Esophagus squamous epithelium (tissue), 4 donors: ENCODE results near the gene BARHL1.

GRCh38 chr9:131715748-131716453, 24.0 kb downstream of the RAPGEF1 start:
- PRO-cap, result no peak
- RAMPAGE, long total RNA, 4 experiments, result no peak in any of the 4 experiments

DNA sequence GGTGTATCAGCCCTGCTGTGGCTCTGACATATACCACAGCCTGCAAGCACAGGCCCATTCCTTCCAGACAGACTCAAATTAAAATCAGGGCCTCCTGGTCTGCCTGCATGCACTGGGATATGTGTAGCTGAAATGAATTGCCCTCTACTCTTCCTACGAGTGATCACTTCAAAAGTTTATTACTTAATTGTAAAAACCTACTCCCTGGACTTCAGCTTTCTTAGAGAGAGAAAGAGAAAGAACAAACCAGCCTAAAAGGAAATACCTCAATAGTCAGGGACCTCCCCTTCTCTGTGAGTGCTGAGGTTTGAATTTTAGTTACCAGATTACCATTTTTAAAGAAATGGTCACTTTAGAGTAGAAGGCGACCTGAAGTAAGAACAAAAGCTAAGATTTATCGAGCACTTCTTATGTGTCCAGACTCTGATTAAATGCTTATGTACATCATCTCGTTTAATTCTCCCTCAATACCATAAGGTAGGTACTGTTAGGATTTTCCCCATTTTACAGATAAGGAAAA, 11.4 kb downstream of the RAPGEF1 start:
- PRO-cap, result no peak
- RAMPAGE, long total RNA, 4 experiments, result no peak in any of the 4 experiments

DNA sequence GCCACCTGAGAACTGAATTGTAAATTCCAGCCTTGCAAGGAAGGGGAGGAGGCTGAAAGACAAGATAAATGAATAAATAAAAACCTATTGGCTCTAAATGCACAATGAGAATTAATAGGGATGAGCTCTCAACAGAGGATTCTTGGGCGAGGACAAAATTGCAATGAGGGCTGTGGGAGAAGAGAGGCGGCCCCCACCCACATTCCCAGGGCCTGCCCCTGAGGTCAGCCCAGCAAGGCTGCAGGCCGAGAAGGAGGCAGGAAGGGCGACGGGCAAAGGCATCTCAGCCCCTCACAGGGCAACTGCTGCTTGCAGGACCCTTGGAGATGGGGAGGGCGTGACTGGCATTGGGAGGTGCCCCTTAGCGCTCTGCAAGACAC, 8.4 kb downstream of the NTNG2 start:
- PRO-cap, result no peak
- RAMPAGE, long total RNA, 4 experiments, result no peak in any of the 4 experiments

DNA sequence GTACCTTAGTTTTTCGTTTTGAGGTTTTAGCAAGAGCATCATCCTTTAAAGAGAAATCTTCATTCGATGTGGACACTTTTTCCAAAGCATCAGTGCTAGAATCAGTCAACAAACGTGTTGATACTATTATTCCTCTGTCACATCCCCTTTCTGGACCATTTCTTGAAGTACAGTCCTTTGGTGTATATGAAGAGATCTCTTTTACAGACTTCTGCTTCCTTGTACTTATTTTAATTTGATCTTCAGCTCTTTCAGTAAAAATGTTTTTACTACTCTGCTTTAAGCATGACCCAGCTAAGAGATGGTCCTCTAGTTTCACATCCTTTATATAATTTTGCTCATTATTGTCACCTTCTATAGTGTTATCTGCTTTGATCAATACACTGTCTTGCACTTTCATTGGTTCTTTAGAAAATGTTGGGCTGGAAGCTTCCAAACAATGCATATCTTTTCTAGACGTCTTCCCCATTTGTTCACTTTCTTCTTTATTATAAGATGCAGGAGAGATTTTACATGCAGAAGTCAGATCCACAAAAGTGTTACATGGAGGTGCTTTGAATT, 25.5 kb downstream of the SETX start:
- PRO-cap, result no peak
- RAMPAGE, long total RNA, 4 experiments, result no peak in any of the 4 experiments

DNA sequence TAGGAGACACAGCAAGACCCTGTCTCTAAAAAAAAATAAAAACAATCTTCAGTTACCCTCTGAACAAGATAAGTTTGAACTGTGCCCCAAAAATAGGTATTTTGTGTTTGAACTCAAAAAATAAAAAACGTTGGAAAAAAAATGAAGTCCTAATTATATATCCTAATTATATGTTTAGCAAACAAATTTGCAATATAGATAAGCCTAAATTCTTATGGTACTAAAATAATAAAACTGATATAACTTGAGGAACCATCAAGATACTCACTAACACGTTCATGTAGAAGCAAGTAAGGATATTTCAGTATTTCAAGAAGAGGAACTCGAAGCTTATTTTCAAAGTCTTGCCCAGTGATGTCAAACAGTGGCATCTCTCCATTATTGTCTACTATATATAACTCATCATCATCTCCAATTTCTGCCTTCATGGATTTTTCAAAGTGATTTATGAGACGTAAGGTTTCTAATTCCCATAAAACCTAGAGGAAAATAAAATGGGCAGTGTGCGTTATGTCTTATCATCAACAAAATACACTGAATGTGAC, 8.7 kb downstream of the SETX start:
- PRO-cap, result no peak
- RAMPAGE, long total RNA, 4 experiments, result no peak in any of the 4 experiments

DNA sequence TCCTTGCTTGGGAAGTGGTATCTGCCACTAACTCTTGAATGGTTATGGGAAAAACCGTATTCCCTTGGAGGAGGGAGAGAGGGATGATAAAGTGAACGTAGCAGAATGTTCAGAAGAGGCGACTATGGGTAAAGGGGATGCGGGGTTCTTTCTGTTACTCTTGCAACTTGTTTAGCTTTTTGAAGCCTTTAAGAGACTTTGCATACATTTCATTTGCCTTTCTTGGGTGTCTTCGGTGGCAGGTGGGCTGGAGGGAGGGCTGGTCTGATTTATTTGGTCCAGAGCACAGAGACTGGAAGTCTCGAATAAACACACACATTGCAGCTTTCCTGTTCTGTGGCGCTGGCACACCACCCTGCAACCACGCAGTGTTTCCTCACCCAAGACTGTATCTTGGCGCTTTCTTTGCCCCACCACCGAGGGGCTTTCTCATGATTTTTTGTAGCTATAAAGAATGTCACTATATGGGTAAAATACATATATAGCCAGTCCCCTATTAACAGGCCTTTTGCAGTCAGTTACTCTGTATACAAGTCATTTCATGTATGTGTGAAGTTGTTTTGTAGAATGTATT, 23.1 kb downstream of the TTF1 start:
- PRO-cap, result no peak
- RAMPAGE, long total RNA, 4 experiments, result no peak in any of the 4 experiments

DNA sequence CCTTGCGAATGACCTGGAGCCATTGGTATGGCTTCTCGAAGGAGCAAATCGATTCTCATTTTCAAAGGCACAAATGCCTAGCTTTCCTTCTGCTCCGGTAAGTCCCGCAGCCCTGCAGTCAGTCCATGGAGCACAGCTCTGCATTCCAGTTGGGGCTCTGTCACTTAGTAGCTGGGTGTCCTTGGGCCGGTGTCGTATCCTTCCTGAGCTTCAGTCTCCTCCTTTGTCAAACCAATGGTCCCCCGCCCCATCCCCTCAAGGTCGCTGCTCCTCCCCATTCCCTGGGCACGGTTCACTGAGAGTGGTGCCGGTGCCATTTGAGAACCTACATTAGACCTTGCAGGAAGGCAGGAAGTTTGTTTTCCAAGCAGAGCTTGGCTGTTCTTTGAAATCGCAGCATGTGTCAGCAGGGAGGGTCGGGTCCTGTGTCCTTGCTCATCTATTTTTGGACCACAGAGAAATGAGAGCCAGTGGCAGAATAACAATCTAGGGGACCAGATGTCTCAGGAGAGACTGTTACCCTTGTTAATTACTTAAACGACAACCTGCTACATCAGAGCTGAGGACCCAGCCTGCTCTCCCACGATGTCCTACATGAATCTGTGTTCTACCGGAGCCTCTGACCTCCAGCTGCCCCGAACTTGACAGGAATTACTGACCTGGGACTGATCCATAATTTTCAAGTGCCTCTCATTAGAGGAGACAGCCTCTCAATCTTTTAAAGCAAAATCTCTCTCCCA, 21.7 kb upstream of the BARHL1 start:
- PRO-cap, result no peak
- RAMPAGE, long total RNA, 4 experiments, result no peak in any of the 4 experiments

GRCh38 chr9:132582338-132582766, at the start of gene BARHL1:
BARHL1 (plus strand) TSS chr9:132582606.
- PRO-cap, result no peak
- RAMPAGE, long total RNA, 4 experiments, result no peak in any of the 4 experiments

GRCh38 chr9:132679289-132679742, 9.1 kb downstream of the GTF3C4 start:
- PRO-cap, result no peak
- RAMPAGE, long total RNA, 4 experiments, result no peak in any of the 4 experiments

DNA sequence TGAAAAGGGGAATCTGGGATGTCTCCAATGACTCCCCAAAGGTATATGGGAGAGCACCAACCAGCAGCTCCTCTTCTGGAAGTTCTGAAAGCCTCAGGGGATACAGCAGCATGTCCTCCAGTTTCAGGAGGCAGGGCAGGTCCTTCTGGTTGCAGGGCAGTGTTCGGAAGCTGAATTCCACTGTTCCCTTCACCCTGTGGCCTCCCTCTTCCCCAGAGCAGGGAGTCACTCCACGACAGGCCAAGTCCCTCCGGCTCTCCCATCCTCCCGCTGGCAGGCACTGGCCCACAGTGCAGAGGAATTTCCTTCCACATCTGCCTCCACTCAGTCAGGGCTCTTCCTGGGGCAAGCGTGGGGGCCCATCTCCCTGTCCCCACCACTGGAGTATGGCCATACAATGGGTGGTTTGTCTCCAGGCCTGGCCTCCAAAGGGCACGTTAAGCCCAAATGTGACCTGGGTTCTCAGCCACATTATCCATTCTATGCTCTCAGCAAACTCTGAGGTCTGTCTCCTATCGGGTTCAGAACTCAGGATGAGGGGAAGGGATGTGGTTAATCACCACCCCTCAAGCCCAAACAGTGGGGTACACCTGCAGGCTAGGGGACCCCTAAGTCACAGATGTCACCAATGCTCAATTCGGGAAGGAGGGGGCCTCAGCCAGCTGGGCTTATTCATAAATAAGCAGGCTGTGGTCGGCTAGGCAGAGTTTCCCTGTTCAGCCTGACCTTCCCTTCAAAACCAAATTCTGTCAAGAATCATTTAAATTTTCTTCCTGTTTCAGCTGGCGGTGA, 68.7 kb downstream of the AK8 start:
- PRO-cap, result no peak
- RAMPAGE, long total RNA, 4 experiments, result no peak in any of the 4 experiments

GRCh38 chr9:132871093-132871910, 6.8 kb downstream of the AK8 start:
- PRO-cap, result no peak
- RAMPAGE, long total RNA, 4 experiments, result no peak in any of the 4 experiments

GRCh38 chr9:132946503-132947168, 2.2 kb upstream of the TSC1 start:
- PRO-cap, result no peak
- RAMPAGE, long total RNA, 4 experiments, result no peak in any of the 4 experiments

DNA sequence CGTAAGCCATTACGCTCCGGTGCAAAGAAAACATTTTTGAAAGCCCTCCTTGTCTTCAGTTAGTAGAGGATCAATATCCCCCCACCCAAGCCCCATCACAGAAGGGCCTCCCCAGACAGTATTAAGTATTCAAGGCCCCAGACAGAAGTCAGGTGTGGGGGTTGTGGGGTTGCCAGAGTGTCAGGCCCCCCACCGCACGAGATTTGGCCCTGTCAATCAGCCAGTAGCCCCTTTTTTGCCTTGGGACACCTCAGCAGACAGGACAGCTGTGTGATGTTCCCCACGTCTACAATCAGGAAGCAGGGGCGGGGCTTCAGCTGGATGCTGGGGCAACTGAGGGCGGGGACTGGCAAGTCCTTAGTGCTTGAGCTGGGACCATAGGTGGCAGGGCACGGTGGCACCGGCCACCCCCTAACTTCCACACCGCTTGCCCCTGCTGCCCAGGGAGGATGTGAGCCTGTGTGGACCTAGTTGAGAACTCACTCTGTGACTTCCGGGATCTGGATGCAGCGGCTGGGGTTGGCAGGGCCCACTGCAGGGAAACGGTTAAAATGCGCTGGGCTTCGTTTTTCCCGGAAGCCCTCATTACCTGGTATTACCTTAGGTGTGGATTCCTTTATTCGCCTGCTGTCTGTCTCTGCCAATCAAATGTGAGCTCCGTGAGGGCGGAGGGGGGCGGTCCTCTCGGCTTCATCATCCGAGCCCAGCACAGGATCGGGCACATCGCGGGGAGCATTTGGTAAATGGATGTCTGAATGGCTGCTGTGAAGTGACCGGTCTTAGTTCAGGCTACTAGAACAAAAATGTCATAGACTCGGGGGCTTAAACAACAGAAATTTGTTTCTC, 7.6 kb upstream of the GTF3C5 start:
- PRO-cap, result no peak
- RAMPAGE, long total RNA, 4 experiments, result no peak in any of the 4 experiments

- PRO-cap, result no peak
- RAMPAGE, long total RNA, 4 experiments, result no peak in any of the 4 experiments
These were observed 6.9 kb upstream of the CEL start for GRCh38 chr9:133054586-133055512.

DNA sequence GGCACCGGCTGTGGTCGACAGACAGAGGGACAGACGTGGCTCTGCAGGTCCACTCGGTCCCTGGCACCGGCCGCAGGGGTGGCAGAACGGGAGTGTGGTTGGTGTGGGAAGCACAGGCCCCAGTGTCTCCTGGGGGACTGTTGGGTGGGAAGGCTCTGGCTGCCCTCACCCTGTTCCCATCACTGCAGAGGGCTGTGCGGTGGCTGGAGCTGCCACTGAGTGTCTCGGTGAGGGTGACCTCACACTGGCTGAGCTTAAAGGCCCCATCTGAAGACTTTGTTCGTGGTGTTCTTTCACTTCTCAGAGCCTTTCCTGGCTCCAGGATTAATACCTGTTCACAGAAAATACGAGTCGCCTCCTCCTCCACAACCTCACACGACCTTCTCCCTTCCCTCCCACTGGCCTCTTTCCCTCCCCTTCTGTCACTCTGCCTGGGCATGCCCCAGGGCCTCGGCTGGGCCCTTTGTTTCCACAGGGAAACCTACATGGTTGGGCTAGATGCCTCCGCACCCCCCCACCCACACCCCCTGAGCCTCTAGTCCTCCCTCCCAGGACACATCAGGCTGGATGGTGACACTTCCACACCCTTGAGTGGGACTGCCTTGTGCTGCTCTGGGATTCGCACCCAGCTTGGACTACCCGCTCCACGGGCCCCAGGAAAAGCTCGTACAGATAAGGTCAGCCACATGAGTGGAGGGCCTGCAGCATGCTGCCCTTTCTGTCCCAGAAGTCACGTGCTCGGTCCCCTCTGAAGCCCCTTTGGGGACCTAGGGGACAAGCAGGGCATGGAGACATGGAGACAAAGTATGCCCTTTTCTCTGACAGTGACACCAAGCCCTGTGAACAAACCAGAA, 660 bp upstream of the CEL start:
- PRO-cap, result bidirectional peak, plus-strand start at position 556 of the sequence, minus-strand start at position 383 of the sequence
- RAMPAGE, long total RNA, 4 experiments, result start-site peak on the plus strand in 2 of 4 experiments, centred at positions 592 to 611 of the sequence, 16 to 21 reads per replicate

GRCh38 chr9:133078453-133078967, 16.7 kb downstream of the CEL start:
- PRO-cap, result no peak
- RAMPAGE, long total RNA, 4 experiments, result no peak in any of the 4 experiments

- PRO-cap, result no peak
- RAMPAGE, long total RNA, 4 experiments, result no peak in any of the 4 experiments
These were observed 19.2 kb downstream of the RALGDS start for GRCh38 chr9:133101784-133102376.

- PRO-cap, result no peak
- RAMPAGE, long total RNA, 4 experiments, result no peak in any of the 4 experiments
These were observed 4.5 kb downstream of the RALGDS start for GRCh38 chr9:133116387-133117122.

DNA sequence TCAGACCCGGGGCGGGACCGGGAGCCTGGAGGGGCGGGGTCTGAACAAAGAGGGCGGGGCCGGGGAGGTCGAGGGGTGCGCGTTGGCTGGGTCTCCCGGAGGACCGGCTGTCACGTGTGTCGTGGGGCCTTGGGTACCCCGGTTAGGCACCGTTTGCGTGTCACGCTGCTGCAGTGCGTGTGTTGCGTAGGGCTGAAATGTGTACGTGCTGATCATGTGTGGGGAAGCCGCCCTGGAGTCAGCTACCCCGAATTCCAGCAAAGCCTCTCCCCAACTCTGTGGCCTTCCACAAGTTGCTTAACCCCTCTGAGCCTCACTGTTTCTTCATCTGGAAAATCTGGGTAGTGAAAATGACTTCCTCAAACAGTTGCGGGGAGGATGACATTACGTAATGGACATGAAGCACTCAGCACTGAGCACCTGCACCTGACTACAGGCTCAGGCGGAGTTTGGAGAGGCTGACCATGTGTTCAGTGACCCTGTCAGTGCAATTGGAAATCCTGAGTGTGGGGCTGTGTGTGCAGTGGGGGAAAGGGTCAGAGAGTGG, 414 bp upstream of the RALGDS start:
- PRO-cap, result bidirectional peak, plus-strand start at position 47 of the sequence, minus-strand start outside the sequence
- RAMPAGE, long total RNA, 4 experiments, result no peak in any of the 4 experiments

DNA sequence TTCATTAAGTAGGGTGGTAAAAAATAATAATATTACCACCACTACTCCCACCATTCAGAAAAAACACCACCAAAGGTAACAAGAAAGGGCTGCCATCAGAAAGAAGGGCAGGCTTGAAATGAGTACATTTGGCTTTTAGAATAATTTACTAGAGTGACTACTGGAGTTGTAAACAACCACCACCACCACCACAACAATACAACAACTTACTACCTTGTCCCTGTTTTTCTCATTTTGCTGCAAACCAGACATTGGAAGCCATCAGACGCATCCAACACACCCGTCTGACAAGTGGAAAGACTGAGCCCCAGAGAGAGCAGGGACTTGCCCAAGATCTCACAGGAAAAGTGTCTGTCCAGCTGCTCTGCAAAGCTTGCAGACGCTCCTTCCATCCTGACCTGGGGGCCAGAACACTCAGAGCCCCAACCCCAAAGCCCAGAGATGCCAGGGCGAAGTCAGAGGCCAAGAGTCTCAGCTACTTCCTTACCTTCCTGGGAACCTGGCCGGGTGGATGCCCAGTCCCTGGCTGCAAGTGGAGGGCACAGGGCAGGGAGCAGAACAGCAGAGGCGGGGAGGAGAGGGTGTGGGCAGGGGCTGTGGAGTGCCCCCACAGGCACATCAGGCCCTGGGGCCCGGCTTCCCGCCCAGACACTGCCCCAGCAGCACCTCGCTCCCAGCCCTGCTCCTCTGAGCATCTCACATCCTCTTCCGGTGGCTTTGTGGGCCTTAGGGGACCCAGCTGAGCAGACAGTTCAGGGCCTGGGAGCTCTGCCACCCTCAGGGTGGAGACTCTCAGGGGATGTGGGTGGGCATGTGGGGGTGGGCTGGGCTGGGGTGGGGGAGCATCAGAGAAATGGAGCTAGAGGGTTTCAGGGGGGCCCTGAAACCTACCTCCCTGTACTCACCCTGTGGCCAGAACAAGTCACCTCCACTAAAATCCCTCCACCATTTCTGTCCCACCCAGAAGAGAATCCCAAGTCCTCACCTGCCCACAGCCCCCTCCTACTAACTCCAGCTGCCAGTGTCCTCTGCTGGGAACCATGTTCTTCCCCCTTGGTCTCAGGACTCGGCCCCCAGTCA, 9.8 kb upstream of the RALGDS start:
- PRO-cap, result bidirectional peak, plus-strand start at position 746 of the sequence, minus-strand start at position 689 of the sequence
- RAMPAGE, long total RNA, 4 experiments, result start-site peak on the minus strand in 1 of 4 experiments, centred at position 672 of the sequence, 36 reads per replicate